ENCODE measurements around the genes H2AC4, H4C3, H3C4, H3C8 and BTN3A1.

DNA sequence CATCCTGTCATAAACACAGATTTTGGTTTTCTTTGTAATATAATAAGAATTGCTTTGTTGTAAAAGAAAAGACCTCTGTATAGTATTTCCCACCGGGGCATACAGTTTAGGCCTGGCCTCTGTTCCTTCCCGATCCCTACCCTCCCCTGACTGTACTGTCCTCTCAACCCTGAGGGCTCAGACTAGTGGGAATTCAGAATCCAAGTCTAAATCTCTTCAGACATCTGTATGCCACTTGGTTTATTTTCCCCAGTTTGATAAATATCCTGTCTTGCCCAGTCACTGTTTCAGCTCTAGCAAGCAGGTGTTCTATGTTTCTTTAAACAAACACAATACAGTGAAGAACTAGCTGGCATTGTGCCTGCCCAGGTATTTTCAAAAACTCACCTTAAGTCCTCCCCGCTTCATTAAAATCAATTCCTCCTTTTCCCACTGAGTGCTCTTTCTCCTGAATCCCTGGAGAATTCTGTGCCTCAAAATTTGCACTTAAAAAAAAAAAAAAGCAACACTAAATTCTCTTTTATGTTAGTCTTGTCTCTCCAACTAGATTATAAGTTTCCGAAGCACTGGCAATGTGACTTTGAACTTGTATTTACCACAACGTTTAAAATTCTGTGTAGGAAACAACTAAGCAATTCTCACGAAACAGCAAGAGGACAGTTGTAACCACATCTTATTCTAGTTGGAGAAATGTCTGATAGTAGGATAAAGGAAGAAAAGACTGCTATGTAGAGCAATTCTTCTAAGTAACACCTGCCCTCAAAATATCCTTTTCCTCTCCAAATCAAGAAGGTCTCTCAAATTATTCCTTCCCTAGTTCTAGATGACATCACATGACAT is 112.0 kb upstream of the CARMIL1 start:
- PRO-cap, result no peak

DNA sequence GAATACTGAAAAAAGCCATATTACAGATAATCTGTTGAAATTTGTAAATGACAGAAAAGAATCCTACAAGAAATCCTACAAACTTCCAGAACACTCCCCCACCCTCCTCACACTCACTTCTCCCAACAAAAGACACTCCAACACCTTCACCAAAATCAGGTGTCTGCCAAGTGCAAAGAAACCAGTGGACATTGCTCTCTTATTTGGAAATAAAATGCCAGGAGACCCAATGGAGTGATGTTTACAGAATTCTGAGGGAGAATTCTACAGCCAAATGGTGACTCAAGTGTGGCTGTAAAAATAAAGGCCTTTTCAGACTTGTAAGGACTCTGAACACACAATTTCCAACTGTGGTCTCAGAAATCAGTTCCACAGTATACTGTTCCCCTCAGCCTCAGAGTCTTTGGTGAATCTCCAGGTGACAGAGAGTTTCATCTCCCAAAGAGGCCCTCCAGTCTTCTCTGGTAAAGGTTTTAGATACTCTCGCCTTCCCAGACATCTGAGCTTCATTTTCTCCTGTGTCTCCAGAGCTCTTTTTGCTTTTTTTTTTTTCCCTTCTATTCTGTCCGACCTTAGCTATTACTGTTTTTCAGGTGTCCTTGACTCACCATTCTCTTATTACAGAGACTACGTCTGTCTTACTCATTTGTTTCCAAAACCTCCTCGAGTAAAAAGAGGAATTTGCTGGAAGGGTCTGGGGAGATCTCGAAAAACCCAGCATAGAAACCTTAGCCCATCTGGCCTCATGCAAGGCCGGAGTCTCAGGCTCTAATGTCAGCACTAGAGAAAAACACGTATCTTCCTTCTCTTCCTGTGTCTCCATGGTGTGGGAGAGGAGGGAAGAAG is 109.4 kb upstream of the CARMIL1 start:
- PRO-cap, result no peak

DNA sequence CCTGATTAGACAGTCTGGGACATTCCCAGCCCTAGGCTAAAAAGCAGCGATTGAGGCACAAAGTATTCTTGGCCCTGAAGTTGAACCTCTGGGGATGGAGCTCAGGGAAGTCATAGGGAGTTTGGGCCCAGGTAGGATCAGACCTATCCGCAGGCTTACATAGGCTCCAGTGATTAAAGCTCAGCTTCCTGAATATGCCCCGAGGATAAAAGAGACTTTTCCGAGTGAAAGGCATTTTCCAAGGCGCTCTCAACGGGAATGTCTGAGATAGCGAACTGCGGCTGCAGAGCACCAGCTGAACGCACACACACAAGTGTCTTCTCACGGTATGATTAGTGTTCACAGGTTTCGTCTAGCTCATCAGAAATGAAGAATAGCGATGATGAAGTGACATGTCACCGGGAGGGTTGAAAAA is 717 bp upstream of the CARMIL1 start:
- PRO-cap, result no peak

DNA sequence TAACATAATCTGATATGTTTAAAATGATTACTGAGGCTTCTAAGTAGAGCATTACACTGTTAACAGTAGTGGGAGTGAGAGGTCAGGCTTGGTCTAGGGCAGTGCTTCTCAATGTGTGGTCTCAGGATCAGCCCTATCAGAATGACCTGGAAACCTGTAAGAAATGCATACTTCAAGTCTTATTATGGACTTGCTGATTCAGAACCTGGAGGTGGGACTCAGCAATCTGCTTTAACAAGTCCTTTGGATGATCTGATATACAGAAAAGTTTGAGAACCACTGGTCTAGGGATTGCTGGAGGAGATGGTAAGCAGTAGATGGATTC is 47.2 kb downstream of the CARMIL1 start:
- PRO-cap, result no peak

DNA sequence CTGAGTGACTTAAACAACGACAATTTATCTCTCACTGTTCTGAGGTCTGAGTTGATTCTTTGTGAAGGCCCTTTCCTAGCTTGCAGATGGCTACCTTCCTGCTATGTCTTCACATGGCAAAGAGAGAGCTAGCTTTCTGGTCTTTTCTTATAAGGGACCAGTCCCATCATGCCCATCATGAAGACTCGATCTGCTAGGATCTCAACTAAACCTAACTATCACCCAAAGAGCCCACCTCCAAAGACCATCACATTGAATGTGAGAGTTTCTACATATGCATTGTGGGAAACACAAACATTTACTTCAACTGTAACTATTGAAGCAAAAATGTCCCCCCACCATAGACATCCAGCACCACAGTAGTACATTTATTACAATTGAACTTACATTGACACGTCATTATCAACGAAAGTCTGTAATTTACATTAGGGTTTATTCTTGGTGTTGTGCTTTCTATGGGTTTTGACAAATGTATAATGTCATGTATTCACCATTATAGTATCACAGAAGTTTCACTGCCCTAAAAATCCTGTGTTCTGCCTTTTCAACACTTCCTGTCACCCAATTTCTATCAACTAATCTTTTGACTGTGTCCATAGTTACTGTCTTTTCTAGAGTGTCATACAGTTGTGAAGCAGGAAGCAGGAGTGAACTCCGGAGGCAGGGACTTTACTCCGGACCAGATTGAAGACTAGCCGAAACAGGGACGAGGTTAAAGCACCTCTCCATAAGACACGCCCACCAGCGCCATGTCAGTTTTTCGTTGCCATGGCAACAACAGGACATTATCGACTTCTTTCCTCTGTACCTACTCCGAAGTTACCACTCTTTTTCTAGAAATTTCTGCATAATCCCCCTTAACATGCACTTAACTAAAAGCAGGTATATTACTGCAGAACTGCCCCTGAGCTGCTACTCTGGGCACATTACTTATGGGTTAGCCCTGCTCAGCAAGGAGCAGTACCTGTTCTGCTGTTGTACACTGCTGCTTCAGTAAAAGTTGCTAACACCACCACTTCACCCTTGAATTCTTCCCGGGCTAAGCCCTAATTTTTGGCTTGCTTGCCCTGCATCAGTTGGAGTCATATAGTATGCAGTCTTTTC is 25.0 kb downstream of the TRIM38 start:
- PRO-cap, result no peak

DNA sequence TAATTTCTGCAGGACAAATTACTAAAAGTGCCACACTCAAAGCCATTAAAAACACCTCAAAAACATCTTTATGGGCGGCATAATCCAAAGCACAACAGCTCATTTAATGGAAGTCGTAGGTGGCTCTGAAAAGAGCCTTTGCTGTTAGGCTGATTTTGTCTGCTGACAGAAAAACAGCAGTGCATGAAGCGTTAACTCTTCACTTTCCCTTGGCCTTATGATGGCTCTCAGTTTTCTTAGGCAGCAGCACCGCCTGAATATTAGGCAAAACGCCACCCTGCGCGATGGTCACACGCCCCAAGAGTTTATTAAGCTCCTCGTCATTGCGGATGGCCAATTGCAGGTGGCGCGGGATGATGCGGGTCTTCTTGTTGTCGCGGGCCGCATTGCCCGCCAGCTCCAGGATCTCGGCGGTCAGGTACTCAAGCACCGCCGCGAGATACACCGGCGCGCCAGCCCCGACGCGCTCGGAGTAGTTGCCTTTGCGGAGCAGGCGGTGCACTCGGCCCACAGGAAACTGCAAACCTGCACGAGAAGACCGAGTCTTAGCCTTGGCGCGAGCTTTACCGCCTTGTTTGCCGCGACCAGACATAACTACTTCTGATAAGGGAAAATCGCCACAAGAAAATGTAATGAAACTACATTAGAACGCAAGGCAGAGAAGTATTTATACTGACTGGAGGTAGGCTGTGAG is at the start of gene H2AC4:
Gene H2AC4, minus strand, starts transcription at position 642 of the 694 bp plus-strand sequence.
- PRO-cap, result bidirectional peak, plus-strand start outside the sequence, minus-strand start at position 519 of the sequence

GRCh38 chr6:26103812-26104776 is at the start of gene H4C3:
H4C3 (plus strand) TSS chr6:26103933.
- PRO-cap, result bidirectional peak, plus-strand start at chr6:26103933, minus-strand start at chr6:26103705; bidirectional peak, plus-strand start at chr6:26104136, minus-strand start at chr6:26104103

DNA sequence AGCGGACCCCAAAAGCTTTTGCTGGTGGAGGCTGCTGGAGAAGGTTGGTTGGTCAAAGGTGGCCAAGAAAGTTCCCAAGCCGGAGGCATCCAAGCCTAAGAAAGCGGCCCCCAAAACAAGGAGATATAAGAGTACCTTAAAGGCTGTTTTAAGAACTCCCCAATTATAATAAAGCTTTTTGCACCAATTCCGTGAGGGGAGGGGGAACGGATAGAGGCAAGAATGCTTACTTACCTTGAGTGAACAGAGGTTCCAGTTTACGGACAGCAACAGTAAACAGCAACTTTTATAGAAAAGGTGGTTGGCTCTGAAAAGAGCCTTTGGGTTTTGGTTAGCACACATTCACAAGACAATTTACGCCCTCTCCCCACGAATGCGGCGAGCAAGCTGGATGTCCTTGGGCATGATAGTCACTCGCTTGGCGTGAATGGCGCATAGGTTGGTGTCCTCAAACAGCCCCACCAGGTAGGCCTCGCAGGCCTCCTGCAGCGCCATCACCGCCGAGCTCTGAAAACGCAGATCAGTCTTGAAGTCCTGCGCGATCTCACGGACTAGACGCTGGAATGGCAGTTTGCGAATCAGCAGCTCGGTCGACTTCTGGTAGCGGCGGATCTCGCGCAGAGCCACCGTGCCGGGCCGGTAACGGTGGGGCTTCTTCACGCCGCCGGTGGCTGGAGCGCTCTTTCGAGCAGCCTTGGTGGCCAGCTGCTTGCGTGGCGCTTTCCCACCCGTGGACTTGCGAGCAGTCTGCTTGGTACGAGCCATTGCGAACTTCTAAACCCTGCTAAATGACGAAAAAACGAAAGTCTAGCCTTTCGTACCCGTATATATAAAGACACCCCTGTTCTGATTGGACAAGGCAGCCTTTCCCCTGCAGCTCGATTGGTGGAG is at the start of gene H3C4:
Gene H3C4, minus strand, starts transcription at position 801 of the 891 bp plus-strand sequence.
- PRO-cap, result bidirectional peak, plus-strand start outside the sequence, minus-strand start at position 801 of the sequence

- PRO-cap, result unidirectional peak, plus-strand start at chr6:26198368
These were observed 893 bp downstream of the H2AC7 start for GRCh38 chr6:26198100-26198700.

DNA sequence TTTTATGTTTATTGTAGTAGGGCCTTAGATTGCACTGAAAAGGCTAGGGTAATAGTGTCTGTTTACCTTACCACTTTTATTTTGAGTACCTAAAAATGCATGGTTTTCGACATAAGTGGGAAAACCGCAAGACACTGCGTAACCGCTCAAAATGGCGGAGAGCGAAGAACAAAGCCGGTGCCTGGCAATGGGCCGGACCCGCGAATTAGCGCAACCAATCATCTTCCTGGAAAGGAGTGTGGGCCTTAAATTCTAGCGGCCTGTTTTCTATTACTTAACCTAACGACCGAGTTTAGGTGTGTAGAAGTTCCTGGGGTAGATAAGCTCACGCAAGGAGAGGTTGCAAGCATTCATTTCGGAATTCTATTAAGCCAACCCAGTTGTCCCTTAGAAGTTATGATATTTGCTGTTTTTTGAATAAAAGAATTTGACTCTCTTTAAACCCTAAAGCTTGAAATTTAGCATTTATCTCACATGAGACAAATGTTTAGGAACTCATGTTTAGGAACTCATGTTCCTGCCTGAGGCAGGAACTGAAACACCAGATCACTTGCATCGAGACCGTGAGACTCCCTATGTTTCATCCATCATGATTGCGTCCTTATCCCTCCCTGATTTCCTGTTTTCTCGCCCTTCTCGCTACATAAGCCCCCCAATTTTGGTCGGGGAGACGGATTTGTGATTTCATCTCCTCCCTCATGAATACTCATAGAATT is 931 bp downstream of the H4C5 start:
- PRO-cap, result bidirectional peak, plus-strand start at position 149 of the sequence, minus-strand start at position 153 of the sequence; bidirectional peak, plus-strand start at position 303 of the sequence, minus-strand start at position 207 of the sequence; bidirectional peak, plus-strand start at position 549 of the sequence, minus-strand start at position 497 of the sequence

DNA sequence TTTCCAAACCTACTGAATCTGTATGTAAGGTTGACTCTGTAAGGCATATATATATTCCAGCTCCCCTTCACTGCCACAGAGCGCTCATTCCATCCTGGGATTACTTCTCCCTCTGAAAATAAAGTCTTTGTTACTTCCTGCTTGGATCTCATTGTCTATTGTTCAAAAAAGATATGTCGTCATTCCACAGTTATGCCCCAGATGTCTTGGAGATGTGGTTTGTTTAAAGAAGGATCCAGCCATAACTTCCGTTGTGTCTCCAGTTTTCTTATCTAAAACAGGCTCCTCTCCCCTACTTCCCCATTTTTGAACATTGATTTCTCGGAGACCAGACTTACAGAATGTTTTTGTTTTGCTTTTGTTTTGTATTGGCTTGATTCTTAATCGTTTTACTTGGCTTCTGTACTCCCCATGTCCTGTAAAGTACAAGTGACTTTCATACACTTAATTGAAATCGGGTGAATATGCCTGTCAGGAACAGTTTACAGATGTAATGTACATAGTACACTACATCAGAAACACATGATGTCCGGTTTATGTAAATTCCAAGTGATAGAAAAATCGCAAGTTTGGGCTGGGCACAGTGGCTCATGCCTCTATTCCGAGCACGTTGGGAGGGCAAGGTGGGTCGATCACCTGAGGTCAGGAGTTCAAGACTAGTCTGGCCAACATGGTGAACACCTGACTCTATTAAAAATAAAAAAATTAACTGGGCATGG is 1.6 kb downstream of the H4C5 start:
- PRO-cap, result bidirectional peak, plus-strand start at position 303 of the sequence, minus-strand start at position 308 of the sequence

DNA sequence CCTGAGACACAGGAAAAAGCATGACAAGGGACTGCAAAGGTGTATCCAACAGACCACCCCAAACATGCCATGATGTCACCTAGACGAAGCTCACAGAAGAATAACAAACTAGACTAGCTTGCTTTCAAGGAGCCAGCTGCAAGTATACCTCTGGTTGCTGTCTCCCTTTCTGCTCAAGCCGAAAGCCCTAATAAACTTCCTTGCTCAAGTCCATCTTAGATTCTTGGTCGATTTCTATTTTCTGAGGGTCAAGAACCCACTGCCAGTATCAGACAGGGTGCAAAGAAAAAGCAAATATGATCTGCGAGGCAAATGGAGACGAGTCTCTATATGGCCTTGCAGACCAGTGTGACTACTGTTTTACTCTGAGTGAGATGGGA is 3.3 kb downstream of the H4C5 start:
- PRO-cap, result no peak

DNA sequence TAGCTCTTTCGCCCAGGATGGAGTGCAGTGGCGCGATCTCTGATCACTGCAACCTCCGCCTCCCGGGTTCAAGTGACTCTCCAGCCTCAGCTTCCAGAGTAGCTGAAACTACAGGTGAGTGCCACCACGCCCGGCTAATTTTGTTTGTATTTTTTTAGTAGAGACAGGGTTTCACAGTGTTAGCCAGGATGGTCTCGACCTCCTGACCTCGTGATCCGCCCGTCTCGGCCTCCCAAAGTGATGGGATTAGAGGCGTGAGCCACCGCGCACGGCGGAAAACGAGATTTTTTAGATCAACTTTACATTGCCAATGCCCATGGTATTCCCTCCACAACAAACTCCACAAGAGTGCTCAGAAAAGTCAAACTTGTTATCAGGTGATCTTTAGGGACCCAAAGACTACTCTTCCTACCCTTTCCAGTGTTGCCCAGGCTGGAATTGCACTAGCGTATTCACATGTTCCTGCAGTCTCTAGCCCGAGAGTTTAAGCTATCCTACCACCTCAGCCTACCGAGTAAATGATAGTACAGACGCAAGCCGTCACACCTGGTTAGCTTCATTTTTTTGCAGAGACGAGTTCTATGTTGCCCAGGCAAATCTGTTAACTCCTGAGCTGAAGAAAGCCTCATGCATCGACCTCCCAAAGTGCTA is 1.2 kb downstream of the H2BC8 start:
- PRO-cap, result bidirectional peak, plus-strand start at position 521 of the sequence, minus-strand start at position 475 of the sequence

- PRO-cap, result unidirectional peak, plus-strand start at chr6:26223443
These were observed 1.7 kb upstream of the H3C6 start for GRCh38 chr6:26223214-26223649.

DNA sequence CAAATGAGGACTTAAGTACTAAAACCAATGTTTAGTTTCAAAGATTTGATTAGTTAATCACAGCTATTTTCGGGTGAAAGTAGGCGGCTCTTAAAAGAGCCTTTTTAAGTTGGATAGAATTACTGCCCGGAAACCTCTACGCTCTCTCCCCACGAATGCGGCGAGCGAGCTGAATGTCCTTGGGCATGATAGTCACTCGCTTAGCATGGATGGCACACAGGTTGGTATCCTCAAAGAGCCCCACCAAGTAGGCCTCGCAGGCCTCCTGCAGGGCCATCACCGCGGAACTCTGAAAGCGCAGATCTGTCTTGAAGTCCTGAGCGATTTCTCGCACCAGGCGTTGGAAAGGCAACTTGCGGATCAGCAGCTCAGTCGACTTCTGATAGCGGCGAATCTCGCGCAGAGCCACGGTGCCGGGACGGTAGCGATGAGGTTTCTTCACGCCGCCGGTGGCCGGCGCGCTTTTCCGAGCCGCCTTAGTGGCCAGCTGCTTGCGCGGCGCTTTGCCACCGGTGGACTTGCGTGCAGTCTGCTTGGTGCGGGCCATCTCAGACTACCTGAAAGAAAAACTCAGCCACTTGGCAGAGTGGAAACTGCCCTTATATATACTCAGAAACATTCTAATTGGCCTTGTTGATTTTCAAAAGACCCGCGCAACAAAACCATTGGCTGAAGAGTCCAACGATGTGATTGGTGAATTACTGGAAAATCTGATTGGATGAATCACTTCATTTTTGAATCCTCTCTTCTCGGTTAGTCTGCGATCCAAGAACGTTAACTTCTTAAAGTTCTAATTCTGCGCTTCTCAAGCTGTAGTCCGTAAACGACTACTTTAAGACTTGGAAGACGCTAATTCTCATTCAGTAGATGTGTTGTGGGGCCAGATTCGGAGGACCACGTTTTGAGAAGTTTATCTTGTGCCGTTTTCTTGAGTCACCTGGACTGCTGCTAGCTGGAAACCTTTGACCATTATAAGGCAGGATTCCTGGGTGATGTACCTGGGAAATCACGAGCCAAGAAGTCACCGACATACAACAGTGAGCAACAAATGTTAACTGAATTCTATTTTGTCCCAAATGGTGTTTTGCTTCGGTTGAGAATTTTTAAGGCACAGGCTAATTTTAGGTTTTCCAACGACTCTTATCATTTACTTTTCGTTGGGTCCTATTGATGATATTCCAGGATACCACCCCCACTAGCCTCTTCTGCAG is at the start of gene H3C8:
Gene H3C8, minus strand, starts transcription at position 576 of the 1,211 bp plus-strand sequence.
- PRO-cap, result bidirectional peak, plus-strand start at position 756 of the sequence, minus-strand start at position 440 of the sequence; unidirectional peak, plus-strand start at position 830 of the sequence; unidirectional peak, plus-strand start at position 863 of the sequence

GRCh38 chr6:26392866-26393618 is 9.0 kb upstream of the BTN3A1 start:
- PRO-cap, result no peak

DNA sequence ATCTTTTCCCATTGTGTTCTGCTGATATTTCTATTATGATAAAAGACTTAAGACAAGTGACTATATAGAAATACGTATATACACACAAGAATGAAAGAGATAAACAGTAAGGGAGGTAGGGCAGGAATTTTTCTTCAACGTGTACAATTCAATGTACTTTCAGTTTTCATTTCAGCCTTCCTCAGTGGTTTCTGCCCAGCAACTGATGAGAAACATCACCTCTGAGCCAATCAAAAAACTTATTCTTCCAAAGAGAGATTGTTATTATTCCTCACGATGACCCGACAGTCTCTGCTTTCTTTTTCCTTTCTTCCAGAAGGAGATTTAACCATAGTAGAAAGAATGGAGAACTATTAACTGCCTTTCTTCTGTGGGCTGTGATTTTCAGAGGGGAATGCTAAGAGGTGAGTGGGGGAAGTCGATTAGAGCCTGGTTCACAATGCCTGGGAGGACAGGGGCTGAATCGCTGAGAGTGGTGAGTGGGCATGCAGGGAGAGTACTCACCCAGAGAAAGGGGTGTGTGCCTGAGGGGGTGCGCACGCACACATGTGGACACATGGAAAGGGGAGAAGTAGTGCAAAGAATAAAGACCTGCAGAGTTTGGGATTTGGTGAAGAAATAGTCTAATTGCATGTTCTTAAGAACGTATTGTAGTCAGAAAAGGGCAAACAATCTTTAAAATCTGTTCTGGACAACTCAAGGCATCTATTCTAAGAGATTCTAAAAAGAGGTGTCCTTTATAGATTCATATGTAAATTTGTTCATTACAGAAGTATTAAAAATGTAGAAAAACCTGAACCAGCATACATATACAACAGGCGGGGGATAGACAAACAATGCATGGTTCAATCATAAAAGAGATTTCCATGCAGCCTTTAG is at the start of gene BTN3A1:
Gene BTN3A1, plus strand, starts transcription at position 267 of the 879 bp plus-strand sequence.
- PRO-cap, result bidirectional peak, plus-strand start at position 267 of the sequence, minus-strand start at position 145 of the sequence

GRCh38 chr6:26449139-26450146 is 8.3 kb upstream of the BTN2A1 start:
- PRO-cap, result no peak

GRCh38 chr6:26532671-26533602 is 5.2 kb upstream of the HMGN4 start:
- PRO-cap, result bidirectional peak, plus-strand start at chr6:26533072, minus-strand start at chr6:26532995

DNA sequence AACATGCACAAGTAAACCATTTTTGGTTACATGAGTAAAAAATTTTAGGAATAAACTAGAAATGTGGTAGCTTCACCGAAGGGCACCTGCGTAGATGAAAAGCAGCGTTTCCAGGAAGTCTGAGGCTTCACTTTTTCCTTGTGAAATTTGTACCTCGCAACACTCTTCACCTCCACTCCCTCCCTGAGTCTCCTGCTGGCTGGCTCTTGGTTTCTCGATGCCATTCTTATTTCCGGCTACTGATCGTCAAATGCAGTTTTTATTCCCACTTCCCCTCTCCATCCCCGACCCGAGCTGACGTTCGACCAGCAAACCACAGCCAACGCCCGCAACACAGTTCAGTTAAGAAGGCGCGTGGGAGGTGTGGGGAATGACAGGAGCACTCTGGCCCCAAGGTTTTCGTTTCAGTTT is 19.5 kb upstream of the ABT1 start:
- PRO-cap, result no peak

All from pulmonary lymph node (tissue), 1 donor.